ENCODE results near the genes VWA5A, OR8G1, SPA17 and SLC37A2.

GRCh38 chr11:123742832-123743464 is 1.5 kb upstream of the ZNF202 start:
- PRO-cap, result no peak

GRCh38 chr11:123961833-123962112 is 15.8 kb downstream of the OR10S1 start:
- PRO-cap, result no peak

GRCh38 chr11:124114727-124115547 is at the start of gene VWA5A:
VWA5A (plus strand) TSS chr11:124115450.
- PRO-cap, result unidirectional peak, plus-strand start at chr11:124115450

DNA sequence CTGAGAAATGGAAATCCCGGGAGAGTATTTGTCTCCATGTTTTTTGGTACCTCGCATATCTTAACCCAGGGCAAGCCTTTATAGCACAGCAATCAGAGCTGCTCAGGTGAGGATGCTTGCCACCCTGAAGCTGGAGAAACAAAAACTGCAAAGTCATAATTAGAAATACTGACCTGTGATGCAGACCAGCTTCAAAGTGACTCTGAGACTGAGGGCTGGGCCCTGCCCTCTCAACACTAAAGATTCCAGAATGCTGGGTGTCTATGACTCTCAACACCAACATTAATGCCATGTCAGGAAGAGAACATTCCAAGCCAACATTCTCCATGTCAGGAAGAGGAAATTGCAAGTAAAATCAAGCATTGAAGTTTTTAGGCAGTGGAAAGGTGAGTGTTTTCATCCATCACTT is at the start of gene OR8G1:
OR8G1 (plus strand) TSS at position 117 of the 409 bp plus-strand sequence.
- PRO-cap, result no peak

DNA sequence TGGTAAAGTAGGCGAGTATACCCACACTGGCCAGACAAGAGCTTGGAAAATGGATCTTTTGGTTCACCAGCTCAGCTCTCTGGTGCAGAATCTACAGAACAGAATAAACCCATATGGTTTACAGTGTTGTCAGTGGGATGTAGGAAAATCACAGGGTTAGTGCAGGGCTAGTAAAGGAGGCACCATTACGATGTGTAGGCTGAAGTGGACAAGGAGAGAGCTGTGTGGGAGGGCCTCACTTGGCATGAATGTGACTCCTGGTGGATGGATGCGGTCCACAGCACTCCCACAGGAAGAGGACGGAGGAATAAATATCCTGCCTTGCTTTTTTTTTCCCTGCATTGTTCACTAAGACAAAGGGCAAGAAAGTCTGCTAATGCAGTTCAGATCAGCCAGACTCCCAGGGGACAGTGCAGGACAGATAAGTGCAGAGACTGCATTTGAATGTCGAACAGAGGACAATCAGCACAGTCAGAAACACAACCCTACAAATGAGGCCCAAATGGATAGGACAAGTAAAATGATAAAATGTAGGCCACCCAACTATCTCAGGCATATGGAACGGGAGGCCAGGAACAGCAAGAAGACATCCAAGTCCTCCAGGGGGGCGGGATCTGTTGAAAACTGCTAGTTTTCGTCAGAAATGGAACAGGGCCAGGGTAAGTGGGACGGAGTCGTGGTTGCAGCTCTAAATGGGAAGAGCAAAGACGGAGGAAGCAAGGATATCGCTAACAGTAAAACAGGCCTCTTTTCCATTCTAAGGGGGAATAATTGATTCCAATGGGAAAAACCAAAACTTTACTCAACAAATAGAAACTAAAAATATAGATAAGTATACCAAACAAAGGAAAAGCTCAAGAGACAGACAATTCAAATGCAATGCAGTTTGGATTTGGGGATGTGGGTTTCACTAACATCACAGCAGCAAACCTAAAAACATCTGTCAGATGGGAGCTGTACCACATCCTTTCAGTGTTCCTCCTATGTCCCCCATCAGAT is 25.2 kb upstream of the OR8B8 start:
- PRO-cap, result no peak

DNA sequence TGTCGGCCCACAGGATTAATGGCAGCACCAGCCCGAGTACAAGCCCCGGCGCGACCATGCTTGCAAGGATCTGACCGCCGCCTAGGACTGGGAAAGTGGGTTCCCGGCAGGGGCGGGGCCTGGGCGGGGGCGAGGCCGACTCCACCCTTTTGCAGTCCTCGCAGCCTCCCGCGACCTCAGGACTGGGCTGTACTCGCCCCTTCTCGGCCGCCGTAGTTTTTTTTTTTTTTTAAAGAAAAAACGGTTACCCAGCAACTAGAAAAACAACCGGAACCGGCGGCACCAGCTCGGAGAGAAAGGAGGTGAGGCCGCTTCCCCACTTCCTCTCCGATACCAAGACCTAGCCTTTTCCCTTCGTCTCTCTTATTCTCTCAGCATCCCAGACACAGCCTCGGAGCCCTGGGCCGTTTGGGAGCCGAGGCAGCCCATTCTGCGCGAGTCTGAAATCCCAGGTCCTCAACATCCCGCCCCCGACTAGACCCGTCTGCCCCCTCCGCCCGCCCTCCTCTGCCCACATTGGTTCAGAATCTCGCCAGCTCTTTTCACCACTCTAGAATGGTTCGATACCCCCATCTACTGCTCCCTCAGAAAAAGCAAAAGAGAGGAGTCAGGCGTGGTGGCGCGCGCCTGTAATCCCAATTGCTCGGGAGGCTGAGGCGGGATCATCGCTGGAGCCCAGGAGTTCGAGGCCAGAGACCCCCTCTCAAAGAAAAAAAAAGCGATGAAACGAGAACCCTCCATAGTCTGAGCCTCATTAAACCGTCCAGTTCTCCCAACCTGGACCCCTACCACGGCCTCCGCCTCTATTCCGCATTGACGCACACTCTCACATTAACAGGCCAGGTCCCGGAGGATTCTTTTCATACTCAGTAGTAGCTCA is at the start of gene SPA17:
SPA17 (plus strand) TSS at position 254 of the 880 bp plus-strand sequence.
- PRO-cap, result bidirectional peak, plus-strand start at position 285 of the sequence, minus-strand start at position 83 of the sequence

DNA sequence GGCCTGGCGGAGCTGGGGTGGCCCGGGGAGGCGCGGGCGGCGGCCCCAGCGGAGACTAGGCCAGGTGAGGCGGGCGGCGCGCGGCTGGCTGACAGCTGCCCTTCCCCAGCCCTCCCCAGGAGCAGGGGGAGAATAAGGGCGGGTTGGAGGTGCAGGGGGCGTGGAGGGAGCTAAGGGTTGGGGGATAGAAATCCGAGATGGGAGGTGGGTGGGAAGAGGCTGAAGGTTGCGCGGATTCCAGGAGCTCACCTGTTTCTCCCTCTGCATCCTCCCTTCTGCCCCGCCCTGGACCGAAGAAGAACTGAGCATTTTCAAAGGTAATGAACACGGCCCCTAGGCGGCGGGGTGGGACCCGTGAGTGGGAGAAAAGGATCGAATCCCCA is 5.9 kb downstream of the NRGN start:
- PRO-cap, result no peak

GRCh38 chr11:124761879-124762123 is 289 bp downstream of the ESAM start:
- PRO-cap, result no peak

DNA sequence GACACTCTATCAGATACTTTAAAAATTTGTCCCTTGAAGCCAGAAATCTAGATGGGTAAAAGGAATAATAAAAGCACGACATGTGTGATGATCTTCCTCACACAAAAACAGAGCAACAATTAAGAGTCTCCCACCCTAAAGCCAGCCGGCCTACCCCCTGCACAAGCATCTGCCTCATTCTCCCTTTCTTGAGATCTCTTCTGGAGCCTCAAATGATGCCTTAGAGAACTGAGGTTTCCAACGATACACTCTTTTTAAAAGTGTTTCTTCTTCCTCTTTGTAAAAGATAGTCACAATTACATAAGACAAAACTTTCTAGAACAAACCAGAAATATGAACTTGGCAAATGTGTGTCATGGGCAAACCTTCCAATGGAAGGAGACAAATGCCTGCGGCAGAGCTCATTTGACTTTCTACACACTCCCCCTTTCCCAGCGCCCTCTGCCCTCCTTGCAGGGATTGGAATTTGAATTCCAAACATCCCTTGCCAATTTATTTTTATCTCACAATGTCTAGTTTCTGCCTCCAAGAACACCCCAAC is 14.6 kb upstream of the ESAM start:
- PRO-cap, result no peak

GRCh38 chr11:124863034-124863360 is 2.2 kb upstream of the ROBO3 start:
- PRO-cap, result no peak

DNA sequence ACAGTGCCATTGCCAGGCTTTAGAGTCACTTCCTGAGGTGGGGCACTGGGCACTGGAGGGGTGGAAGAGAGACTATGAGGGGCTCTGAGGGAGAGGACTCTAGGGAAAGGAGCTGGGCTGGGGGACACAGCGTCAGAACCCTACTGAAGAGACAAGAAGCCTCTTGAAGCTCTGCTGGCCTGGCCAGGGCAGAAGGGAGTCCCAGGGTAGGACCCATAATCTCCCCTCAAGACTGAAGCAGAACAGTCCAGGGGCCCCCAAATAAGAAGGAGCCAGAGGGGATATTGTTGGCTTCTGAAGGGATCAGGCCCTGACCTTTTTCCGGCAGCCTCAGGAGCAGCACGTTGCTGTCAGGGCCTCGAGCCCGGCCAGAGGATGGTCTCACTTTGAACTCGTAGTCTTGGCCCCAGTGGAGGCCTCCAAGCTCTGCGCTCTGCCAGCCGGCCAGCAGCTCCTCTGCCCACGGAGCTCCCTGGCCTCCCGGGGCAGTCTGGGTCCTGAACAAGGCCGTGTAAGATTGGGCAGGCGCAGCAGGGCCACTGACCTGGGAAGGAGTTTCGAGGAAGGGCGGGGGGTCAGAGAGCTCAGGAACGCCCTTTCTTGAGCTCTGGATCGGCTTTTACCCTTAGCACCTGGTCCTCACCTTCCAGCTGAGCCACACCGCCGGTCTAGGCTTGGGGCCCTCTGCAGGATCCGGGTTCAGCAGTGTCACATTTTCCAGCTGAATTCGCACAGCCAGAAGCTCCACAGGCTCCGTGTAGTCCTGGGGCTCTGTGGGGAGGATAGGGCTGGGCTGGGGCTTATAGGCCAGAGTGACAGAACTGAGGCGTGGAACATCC is 2.3 kb downstream of the ROBO4 start:
- PRO-cap, result no peak

DNA sequence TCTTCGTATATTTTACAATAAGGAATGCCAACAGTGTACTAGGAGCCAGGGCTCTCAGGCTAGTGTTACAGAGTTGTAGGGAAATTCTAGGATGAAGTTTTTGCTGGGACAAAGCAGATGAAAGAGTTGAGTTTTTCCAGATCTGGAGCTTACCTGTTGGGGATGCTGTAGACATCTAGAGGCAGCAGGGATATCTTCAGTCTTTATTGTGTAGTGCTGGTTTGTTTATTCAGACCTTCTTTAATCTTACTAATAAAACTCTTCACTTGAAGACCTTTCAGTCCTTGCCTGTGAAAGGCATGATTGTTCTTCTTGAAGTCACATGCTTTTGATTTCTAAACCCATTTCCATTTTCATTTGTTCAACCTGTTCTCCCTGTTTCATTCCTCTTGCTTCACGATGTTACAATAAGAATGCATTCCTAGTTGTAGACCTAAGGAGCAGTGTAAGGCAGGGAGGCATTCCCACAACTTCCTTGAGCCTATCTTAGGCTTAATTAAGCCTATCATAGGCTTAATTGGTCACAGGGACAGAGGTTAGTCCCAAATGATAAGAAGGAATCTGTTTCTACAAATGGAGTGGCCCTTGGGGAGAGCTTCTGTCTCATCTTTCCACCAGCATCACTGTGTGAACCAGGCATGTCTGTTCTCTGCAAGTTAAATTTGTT is 7.8 kb upstream of the SLC37A2 start:
- PRO-cap, result no peak

DNA sequence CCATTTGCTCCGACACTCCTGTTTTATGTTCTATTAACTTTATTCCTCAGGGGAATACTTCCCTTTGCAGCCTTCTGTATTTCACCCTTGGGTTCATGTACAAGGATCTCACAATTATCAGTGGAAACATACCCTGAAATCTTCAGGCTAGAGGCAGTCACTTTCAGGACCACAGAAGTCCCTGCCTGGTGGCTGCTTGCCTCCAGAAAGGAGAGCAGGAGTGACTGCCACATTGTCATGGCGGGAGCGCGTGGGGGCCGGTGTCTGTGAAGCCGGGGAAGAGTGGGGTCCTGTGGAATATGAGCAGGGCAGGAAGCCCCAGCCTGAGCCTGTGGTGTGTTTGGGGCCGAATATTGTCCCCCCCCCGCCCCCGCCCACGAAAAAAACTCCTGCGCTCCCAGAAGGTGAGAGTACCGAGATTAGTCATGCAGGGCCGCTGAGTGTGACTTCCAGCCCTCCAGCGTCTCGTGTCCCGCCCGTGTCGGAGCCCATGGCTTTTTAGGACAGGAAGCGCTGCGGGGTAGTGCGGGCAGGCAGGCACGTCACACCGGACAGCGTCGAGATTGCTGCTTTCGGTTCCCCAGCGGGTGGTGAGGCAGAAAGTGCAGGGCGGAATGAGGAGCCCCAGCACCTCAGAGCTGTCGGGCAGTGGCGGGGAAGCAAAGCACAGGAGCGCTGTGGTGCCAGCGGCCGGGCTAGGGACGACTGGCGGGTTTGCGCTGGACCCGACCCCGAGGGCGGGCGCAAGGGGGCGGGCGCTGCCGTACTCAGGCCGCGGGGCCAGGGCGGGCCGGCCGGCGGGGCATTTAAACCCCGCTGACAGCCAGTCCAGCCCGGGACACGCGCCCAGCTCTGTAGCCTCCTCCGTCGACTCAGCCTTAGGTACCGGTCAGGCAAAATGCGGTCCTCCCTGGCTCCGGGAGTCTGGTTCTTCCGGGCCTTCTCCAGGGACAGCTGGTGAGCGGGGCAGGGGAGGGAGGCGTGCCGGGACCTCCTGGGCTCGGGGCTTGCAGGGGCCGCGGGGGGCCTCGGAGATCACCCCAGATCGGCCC is at the start of gene SLC37A2:
SLC37A2 (plus strand) TSS at position 836 of the 1,052 bp plus-strand sequence.
- PRO-cap, result bidirectional peak, plus-strand start at position 598 of the sequence, minus-strand start at position 500 of the sequence

DNA sequence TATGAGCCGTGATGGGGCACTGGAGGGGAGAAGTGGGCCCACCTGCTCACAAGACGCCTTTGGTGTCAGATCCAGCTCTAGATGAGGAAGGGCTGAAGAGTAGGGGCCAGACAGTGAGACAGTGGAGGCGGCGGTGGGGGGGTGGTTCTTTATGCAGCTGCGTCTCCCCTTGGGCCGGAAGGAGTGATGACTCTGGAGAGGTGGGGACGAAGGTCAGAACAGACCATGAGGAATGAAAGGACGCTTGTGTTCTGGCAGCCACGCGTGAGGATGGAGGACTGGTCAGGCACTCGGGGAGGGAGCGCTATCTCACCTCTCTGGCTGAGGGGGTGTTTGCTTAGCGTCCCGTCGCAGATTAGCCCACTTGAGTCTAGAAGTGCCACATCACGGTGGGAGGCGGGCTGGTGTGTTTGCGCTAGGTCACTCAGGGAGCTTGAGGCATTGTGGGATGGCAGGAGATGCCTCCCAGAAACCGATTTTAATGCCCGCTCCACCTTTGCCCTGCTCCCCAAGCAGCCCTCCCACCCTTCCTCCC is 97.6 kb downstream of the PKNOX2 start:
- PRO-cap, result no peak

DNA sequence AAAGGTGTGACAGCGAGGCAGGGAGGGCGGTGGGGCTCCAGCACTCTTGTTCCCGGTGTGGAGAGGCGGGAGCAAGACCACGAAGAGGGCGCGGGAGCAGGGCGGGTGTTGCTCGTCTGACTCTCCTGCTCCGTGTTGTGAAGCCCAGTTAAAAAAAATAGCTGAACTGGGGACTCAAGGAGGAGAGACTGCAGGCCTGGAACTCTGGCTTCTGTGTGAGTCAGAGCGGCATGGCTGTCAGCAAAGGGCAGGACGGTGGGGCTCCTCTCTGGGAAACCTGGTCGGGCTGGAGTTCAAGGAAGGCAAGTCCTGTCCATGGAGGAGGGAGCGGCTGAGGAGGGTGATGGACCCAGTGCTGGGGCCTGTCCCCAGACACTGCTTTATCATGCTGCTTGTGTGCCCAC is 152.4 kb downstream of the FEZ1 start:
- PRO-cap, result no peak

GRCh38 chr11:125425538-125426168 is 70.4 kb downstream of the FEZ1 start:
- PRO-cap, result no peak

DNA sequence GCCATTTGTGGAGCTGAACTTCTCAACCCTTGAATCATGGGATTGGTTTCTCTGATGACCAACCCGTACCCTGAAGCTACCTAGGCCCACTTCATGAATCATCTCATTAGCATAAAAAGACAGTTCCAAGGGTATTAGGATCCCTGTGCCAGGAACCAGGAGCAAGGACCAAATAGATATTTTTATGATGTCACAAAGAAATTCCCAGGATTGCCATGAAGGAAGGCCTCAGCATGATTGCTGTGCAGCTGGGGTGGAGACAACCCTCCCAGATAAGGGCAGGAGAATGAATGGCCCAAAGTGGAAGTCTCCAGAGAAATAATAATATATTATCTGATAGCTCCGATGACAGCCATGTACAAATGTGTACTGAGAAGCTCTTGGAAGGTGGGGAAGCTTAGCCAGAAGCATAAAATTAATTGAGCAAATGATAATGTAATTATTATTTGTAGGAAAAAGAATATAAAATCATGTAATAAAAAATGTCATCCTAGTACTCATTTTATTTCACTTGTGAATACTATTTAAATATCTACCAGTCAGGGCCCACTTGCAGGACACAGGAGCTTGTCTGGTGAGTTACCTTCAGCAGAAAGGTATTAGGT is 3.8 kb upstream of the ACRV1 start:
- PRO-cap, result no peak

- PRO-cap, result no peak
These were observed 6.4 kb downstream of the HYLS1 start for GRCh38 chr11:125893756-125894373.

DNA sequence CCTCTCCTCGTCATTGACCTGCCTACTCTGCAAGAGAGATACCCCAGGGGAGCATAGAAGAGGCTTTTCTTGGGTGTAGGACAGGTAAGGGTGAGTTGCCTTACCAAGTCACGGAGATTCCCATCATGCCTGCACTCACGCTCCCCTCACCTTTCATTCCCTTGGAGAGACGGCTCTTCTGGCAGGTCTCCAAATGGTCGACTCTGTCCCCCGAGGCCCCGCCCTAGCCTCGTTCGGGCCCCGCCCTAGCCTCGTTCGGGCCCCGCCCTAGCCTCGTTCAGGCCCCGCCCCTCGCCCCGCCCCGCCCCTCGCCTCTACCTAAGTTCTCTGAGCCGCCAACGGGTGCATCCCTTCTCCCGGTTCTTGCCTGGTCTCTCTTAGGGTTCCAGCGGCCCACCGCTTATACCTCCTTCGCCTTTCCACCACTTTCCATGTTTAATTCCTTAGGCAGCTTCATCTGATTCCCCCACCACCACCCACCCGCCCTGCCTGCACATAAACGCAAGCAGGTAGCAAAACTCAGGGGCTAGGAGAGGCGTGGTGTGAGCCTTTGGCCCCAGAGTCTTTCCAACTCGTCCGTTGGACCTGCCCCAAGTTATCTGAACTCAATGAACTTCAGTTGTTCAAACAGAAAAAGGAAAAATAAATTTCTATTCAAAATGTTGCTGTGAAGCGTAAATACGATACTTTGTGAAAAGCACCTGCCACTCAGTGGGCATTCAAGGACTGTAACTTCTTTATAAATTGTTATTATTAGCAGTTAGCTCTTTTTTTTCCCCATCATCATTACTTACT is 653 bp upstream of the CDON start:
- PRO-cap, result unidirectional peak, plus-strand start at position 321 of the sequence

- PRO-cap, result bidirectional peak, plus-strand start at chr11:126116261, minus-strand start at chr11:126116060
These were observed 53.2 kb upstream of the CDON start for GRCh38 chr11:126115756-126116450.